Umbilical cord (tissue), 2 donors: ENCODE measurements around the genes CHAD and ANKRD40.

DNA sequence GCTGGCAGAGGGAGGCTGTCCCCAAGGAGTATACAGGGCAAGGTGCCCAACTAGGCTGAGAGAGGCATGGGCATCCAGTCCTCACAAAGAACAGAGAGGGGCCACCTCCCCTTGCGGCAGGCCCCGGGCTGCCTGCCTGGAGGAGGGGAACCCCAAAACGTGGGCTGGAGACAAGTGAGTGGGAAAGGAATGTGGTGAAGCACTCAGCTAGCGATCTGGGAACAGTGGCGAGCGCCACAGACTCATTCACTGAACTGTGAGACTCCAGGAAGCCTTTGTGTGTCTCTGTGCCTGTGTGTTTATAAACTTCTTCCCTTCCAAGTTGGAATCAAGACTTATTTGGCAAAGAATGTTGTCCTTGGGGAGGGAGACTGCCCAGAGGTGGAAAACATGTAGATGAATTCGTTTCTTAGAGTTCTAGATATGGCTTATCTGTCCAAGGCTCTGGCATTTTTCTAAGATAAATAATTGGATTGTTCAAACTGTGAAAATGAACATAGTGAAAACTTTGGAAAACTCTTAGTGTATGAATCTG, 30.8 kb downstream of the TMEM92 start:
- RAMPAGE, long total RNA, result no peak

- RAMPAGE, long total RNA, result no peak
These were observed 9.7 kb downstream of the EME1 start for GRCh38 chr17:50382563-50383329.

- RAMPAGE, long total RNA, result no peak
These were observed 4.5 kb upstream of the ACSF2 start for GRCh38 chr17:50421188-50422246.

DNA sequence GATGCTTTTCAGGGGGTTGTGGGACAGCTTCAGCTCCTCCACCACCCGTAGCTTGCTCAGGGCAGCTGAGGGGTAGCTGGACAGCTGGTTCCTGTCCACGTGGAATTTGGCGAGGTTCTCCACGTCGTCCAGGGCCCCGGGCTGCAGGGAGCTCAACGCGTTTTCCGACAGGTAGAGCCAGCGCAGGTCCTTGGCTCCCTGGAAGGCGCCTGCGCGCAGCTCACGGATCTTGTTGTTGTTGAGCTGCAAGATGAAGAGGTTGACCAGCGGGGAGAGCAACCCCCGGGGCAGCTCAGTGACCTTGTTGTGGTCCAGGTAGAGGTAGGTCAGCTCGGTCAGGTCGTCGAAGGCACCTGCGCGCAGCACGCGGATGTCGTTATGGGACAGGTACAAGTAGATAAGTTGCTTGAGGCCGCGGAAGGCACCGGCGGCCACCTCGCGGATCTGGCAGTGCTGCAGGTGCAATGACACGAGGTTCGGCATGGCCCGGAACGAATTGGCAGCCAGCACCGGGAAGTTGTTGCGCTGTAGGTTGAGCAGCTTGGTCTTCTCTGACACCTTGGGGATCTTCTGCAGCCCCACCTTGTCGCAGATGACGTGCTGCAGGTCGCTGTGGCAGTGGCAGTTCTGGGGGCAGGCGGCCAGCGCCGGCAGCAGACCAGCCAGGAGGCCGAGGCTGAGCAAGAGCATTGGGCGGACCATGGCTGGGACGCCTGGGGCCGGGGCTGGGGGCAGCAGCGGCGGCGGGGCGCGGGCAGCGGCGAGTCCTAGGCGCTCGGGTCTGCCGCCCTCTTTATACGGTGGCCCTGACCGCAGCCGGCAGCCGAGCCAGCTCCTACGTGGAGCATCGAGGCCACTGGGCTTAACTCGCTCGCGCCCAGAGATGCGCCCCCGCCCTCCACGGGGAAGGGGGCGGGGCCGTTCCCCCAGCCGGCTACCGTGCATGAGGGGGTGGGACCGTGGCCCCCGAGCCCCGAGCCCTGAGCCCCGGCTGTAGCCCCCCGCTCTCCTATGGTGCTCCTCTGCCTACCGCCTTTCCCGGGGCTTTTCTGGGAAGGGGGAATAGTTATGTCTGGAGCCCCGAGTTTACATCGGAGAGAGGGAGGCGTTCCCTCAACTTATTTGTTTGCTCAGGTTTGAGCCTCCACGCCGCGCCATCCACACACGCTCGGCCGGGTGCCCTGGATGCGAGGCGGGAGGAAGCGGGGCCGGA, at the start of gene CHAD:
Gene CHAD (minus strand): TSS at position 769 of the 1,213 bp plus-strand sequence.
- RAMPAGE, long total RNA, result no peak

- RAMPAGE, long total RNA, result no peak
These were observed 3.5 kb upstream of the CHAD start for GRCh38 chr17:50471934-50472776.

DNA sequence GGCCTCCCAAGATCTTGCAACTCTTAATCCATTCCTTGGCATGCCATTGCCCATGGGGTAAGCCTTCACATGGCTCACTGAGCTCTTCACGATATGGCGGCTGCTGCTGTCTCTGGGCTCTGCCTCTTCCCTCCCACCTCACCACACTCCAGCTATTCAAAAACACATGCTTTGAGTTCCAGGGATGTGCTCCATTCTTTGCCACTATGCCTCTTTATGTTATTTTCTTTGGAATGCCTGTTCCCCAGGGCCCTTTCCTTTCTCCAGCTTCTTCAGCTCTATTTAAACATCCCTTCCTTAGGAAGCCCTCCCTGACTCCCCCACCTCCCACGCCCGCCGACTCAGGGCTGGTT, 6.6 kb downstream of the MYCBPAP start:
- RAMPAGE, long total RNA, result no peak

DNA sequence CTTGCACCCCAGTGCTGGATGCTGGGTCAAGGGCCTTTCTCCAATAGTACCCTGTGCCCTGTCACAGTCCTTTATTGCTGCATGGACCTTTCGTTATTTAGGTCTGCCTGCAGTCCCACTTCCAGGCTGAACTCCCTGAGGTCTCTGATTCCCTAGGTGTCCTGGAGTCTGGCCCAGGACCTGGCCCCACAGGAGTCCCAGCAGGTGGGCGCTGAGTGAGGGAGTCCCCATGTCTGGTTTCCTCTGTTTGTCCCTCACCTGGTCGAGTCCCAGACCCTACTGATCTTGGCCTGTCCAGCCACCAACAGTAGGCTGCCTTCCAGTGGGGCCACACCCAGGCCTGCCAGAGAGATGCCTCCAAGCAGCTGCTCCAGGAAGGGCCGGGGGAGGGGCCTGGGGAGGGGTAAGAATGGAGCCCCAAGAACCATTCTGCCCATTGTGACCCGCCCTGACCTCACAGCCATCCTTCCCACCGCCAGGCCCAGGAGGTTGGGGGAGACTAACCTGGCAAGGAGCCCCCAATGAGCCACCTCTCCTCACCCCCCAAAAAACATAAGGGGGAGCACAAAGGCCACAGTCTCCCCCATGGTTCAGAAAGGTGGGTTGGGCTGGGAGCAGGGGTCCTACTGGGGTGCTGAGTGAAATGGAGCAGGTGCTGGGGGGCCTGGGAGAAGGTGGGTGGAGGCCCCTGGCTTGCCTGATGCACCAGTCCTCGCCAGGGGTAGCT, 753 bp downstream of the SPATA20 start:
- RAMPAGE, long total RNA, result no peak

GRCh38 chr17:50707090-50708399, at the start of gene ANKRD40:
TSS of gene ANKRD40 (minus strand) at chr17:50707914.
- RAMPAGE, long total RNA, result no peak

DNA sequence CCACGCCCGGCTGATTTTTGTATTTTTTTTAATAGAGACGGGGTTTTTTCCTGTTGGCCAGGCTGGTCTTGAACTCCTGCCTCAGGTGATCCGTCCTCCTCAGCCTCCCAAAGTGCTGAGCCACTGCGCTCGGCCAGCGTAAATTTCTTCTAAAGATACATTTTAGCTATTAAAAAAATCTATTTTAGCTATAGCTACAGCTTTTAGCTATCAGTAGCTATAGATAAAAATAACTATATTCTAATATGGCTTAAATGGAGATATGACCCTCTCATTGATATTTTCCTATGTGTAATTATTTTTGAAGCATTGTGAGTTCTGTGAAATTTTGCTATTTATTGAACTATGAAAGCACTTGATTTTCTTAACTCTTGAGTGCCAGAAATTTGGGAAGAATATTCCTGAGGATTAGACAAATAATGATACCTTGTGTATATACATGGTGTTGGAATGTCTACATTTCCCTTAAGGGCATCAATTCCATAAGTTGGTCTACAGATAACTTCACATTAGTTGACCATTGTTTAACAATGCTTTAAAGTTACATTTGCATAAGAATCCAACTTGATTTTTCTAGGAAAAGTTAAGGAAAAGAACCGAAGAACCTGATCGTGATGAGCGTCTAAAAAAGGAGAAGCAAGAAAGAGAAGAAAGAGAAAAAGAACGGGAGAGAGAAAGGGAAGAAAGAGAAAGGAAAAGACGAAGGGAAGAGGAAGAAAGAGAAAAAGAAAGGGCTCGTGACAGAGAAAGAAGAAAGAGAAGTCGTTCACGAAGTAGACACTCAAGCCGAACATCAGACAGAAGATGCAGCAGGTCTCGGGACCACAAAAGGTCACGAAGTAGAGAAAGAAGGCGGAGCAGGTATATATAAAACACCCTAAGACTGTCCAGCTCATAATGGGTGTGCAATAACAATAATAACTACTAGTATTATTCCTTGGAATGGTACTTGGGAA, 21.9 kb downstream of the ANKRD40CL start:
- RAMPAGE, long total RNA, result no peak

GRCh38 chr17:50866479-50867349, 560 bp upstream of the TOB1 start:
- RAMPAGE, long total RNA, result no peak

GRCh38 chr17:50917870-50918486, 51.8 kb upstream of the TOB1 start:
- RAMPAGE, long total RNA, result no peak

DNA sequence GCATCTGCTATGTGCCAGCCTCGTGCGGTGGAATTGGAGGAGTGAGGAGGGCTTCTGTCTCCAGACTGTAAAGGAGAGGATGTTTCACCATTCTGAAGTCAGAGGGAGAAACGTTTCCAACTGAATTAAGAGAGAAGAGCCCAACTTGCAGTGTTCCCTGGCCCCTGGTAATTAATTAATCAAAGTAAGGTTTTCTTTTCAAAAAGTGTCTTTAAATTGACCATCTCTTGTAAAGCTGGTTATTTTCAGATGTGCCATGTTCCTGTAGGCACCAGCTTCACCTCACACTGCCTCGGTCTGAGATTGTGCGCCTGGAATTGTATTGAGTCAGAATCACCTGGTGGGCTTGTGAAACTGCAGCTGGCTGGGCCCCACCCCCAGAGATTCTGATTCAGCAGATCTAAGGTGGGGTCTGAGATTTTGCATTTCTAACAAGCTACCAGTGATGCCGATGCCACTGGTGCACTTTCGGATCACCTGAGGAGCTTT, 59.0 kb upstream of the TOB1 start:
- RAMPAGE, long total RNA, result no peak

DNA sequence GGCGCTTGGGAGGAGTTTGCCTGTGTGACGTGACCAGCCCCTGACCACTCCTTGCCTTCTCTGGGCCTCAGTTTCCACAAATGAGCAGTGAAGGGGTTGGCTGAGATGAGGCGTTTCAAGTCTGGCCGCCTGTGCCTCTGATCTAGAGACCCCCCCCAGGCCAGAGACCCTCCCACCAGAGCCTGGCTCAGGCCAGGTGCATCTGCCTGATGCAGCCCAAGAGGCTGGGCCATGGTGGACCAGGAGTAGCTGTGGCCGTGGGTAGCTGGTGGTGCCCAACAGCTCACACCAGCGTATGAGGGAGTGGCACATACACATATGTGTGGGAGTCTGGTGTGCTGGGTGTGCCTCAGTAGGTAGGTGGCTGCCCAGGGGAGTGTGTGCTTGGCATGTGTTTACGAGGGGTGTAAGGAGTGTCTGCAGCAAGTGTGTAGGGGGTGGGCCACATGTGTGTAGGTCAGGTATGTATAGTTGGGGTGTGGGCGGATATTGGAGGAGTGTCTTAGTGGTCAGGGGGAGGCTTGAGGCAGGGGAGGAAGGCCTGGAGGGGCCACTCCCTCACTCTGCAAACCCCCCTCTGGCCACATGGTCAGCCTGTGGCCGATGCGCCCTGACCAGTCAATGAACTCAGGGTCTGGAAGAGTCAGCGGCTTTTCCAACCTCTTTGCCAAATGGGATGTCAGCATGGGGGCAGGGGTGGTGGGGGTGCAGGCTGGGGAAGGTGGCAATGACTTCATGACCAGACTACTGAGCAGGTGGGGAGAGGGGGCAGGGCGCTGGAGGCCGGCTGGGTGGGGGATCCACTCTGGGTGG, 80.5 kb upstream of the TOB1 start:
- RAMPAGE, long total RNA, result no peak

DNA sequence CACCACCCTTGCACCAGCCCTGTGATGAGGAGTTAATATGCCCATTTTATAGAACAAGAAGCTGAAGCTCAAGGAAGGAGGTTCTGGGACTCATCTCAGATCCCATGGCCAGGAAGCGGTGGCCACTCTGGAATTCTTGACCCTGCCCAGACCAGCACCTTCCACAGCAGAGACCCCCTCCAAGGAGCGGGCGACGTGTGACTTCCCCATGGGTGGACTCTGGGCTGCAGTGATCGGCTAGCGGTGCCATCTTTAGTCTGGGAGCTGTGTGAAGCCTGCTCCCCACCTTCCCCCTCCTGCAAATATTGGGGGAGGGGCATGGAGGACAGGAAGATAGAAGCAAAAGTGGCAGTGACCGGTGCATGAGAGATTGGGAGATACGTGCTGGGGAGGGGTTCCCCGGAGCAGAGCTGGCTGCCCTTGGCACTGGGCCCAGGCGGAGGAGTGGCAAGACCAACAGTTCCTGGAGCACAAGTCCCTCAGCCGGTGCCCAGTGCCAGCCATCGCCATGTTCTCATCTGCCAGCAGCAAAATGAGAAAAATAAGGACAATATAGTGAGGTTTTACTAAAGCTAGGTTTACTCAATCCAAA, 81.9 kb upstream of the TOB1 start:
- RAMPAGE, long total RNA, result no peak

GRCh38 chr17:51430493-51431084, 170.2 kb downstream of the UTP18 start:
- RAMPAGE, long total RNA, result no peak

- RAMPAGE, long total RNA, result no peak
These were observed 180.6 kb downstream of the CA10 start for GRCh38 chr17:51977975-51978206.

DNA sequence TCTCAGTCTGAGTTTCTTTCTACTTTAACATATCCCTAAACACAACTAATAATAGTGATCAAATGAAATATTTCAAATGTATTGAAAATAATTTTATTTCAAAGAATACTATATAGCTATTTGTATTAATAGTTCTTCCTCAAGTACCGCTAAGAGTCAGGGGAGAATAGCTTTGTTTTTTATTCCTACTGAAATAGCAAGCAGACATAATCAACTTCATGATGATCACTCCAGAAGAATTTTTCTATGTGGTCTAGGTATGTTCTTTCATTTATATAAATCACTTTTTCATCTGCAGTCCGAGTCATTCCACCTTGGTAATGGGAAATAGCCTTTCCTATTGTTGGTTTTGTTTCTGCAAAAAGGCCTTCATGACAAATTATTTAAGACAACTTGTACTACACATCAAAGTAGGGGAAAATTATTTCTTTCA, 453.7 kb upstream of the CA10 start:
- RAMPAGE, long total RNA, result no peak

DNA sequence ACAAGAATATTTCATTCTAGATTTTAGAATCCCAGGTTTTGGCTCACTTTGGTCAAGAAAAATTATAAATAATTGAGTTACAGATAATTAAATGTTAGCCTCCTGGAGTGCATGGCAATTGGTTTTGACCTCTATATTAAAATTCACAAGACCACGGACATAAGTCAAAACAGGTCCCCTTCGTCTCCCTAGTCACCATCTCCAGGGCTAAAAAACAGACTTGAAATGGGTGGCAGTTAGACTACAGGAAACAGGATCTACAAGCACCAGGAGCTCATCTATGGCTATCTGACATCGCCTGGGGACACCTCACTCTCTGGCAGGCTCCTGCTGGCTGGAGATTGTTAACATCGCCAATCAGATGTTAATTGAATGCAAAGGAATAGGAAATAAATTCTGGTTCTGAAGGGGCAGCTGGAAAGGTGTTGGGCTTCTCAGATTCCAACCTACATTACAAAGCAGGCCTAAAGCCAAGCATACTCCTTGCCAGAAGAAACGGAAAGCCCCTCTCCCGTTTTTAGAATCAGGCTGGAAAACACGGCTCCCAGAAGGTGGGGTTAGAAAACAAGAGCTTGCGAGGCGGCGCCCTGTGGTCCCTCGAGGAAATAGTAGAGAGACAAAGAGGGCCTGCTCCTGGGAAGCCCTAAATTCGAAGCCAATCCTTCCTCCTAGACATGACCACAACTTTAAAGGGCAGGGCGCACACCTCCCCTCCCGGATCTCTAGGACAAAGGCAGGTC, 981 bp upstream of the TOM1L1 start:
- RAMPAGE, long total RNA, result no peak

GRCh38 chr17:55732702-55733350, 10.2 kb upstream of the TMEM100 start:
- RAMPAGE, long total RNA, result no peak

DNA sequence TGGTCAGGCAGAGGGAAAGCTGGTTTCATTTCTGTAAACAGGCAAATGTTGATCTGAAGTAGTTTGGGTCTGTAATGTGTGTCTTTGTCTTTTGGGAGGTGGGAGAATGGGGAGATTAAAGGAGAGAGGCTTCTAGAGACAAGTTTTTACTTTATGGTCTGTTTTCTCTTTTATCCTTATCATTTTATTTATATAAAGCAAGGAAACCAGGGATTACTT, 289 bp downstream of the ANKFN1 start:
- RAMPAGE, long total RNA, result no peak